Left lobe of liver (tissue), 1 donor: ENCODE data around the genes GLRX2 and C1orf53.

DNA sequence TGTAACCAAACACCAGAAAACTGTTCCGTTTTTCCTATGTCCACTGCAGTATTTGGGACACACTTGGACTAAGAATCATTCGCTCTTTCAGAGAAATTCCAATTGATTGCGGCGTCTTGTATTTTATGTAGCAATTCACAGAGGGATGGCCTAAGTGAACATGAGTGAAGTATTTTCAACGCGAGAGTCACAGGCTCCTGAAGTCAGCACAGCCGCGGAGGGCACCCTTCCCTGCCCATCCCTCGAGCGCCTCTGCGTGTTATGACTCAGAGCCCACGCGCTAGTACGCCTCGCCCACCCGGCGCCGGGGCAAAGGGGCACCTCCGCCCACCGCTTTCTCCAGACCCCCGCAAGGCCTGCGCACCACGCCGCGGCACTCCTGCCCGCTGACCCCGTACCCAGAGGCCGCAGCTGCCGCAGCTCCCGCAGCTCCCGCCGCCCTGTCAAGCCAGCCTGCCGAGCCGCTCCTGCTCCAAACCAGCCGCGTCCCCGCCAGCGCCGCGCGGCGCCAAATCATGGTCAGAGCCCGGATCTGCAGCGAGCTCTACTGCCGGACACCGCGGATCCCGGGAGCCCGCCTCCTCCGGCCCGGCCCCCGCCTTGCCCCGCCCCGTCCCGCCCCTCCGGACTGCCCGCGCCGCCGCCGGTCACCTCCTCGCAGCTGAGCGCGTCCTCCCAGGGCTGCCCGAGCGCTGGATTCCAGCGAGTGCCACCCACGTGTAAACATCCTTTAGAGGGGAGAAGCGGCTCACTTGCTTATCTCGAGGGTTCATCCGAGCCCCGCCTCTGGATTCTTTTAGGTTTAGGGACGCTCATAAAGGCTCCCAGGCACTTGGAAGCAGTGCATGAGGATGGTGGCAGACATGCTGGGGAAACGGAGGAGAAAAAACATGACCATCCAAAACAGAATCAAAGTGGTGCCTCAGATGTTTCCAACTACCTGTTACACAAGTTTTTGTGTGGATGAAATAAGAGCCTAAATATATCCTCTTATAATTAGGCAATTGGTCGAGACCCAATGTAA lies at the start of gene GLRX2:
Gene GLRX2, minus strand, starts transcription at position 549 of the 1,024 bp plus-strand sequence.
- PRO-cap: unidirectional peak, minus-strand start at position 189 of the sequence; unidirectional peak, minus-strand start at position 254 of the sequence; bidirectional peak, plus-strand start at position 664 of the sequence, minus-strand start at position 517 of the sequence

DNA sequence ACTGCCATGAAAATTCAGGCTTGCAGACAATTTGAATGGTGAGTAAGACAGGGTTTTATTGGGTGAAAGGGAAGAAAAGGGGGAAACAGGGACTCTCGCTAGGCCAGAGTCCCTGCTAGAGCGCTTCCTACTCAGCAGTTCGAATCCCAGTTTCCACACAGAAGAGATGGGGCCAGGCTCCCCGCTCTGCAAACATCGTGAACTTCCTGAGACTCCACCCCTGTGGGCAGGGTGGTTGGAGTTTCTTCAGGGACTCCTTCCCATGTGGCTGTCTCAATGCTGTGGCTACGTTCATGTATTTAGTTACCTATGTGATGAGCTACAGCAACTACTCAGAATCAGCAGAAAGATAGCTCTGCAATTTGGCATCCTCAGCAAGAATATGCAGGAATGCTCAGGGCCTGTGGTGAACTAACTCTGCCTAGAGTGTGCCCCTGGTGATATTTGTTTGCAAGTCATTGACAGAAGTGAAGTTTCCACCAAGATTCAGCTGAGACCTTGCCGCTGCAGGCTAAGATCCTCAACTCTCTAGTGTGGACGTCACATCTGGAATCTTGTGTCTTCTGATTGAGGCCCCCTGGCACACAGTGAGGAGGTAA lies 8.0 kb upstream of the GLRX2 start:
- PRO-cap: no peak

DNA sequence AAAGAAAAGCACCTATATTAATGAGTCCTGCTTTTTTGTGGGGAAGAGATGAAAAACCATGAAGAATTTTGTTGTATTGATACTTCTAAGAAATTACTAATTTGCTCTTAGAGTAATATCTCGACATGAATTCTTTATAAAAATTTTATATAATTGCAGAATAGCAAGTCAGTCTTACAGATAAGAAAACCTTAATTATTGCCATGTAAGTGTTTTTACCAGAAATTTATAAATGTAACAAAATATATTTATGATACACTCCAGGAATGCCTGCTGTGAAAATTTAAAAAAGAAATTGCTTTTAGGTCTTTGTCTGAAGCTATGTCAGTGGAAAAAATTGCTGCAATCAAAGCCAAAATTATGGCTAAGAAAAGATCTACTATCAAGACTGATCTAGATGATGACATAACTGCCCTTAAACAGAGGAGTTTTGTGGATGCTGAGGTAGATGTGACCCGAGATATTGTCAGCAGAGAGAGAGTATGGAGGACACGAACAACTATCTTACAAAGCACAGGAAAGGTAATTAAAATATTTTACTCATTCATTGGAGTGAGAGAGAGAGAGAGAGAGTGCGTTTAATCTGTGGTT lies 19.8 kb downstream of the CDC73 start:
- PRO-cap: no peak

DNA sequence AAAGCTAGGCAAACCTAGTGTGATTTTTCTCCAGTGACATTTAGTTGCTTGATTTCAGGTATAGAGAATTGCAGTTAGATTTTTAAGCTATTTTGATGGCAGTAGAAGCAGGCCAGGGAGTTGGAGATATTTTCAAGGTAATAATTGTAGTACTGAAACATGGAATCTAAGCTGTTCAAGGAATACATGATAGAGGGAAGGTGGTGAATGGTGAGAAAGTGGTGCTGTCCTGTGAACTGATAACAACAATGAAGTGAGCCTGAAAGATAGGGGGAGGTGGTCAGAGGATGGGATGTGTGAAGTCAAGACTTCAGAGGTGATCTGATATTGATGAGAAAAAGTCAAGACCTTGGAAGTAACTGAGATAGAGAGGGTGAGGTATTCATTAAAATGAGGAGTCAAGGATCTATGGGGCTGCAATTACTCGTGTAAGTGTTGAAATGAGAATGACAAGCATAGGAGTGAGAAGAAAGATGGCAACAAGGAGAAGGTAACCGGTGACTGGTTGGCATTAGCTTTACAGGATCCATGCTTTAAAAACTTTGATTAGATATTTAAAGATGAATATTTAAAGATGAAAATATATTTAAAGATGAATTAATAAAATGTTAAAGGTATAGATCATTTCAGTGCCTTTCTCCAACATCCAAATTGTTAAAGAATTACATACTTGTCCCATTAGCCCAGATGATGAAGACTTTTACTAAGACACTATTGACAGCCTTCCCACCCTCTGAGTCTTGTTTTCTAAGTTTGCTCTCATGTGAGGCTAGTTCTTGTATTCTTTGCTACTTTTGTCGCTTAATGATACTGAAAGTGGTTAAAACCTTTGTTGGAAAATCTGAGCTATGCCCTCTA lies 70.9 kb upstream of the B3GALT2 start:
- PRO-cap: no peak

DNA sequence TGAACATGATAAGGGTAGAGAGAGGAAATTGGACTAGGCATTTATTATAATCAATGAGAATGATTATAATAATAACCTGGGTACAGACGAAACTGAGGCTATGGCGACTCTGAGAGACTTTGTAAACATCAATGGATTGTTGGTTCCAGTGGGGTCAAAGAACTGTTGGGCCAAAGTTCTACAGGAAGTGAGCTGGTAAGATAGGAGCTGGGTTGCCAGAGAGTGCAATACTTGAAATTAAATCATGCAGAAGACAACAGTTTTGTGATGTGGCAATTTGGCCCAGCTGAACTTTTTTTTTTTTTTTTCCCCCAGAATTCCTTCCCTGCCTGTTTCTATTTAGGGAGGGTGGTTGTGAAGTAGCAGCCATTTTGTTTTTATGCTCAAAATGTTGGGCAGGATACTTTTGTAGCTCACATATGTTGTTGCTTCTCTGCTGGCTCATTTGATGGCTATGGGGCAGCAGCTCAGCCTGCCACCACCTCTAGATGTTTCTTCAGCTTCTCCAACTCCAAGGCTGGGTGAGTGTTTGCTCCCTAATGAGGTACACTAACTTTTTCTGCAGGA lies 286.5 kb upstream of the B3GALT2 start:
- PRO-cap: no peak

DNA sequence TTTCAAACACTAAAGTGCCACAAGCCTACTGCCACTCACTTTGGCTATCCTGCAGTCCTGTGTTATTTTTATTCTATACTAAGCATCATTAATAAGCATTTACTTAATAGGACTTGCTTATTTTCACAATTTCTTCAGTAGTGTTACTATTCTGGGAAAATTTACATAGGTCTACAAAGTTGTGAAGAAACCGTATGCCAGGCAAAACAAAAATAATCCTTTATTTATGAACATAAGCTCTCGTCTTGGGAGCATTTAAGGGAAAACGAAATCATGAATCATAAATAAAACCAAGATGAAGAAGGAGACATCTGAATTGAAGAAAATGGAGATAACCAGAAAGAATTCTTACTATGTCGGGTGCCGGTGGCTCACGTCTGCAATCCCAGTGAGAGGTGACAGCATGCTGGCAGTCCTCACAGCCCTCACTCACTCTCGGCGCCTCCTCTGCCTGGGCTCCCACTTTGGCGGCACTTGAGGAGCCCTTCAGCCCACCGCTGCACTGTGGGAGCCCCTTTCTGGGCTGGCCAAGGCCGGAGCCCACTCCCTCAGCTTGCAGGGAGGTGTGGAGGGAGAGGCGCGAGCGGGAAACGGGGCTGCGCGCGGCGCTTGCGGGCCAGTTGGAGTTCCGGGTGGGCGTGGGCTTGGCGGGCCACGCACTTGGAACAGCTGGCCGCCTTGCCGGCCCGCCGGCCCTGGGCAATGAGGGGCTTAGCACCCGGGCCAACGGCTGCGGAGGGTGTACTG lies 1672.3 kb upstream of the B3GALT2 start:
- PRO-cap: no peak

- PRO-cap: no peak
Measured at GRCh38 chr1:196650029-196650455, 1.8 kb upstream of the CFH start.

GRCh38 chr1:196655164-196655459 lies 3.3 kb downstream of the CFH start:
- PRO-cap: bidirectional peak, plus-strand start at chr1:196655309, minus-strand start at chr1:196655276

DNA sequence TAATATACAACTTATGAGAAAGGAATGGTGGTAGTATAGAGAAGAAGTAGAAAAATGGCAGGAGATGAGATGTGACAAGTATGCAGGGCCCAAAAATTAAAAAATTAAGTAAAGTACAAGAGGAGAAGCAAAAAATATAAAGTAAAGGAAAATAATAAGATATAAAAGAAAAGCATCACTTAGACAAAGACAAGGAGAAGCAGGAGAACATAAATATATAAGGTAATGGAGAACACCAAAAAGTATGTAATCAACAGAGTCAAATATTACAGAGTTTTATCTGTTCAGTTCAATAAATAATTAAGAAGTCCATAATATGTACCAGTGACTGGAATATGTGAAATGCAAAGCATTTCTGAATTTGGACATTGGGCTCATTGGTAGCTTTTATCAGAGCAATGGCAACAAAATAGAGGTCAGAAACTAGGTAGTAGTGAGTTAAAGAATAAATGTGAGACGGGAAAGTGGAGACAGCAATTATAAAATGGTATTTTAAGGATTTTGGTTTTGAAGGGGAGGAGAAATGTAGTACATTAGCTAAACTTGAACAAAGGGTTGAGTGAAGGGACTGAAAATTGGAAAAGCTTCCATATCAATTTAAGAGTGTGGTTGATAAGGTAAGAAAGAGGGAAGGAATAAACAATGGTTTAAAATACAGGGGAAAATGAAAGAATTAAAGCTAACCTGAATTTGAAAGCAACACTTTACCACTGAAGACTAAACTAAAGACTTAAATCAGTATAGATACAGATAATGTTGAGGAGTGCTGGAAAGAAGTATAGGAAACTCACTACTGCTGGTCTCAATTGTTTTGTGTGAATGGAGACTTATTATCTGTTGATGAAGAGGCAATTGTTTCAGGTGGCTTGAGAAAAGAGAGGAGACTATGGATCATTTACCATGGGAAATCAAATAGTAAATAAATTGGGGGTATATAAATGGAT lies 31.4 kb downstream of the CFH start:
- PRO-cap: unidirectional peak, plus-strand start at position 756 of the sequence

- PRO-cap: no peak
Measured at GRCh38 chr1:196726248-196726998, 48.2 kb upstream of the CFHR3 start.

GRCh38 chr1:196786412-196787055 lies 11.9 kb downstream of the CFHR3 start:
- PRO-cap: no peak

- PRO-cap: no peak
Measured at GRCh38 chr1:196887501-196887831, 386 bp upstream of the CFHR4 start.

DNA sequence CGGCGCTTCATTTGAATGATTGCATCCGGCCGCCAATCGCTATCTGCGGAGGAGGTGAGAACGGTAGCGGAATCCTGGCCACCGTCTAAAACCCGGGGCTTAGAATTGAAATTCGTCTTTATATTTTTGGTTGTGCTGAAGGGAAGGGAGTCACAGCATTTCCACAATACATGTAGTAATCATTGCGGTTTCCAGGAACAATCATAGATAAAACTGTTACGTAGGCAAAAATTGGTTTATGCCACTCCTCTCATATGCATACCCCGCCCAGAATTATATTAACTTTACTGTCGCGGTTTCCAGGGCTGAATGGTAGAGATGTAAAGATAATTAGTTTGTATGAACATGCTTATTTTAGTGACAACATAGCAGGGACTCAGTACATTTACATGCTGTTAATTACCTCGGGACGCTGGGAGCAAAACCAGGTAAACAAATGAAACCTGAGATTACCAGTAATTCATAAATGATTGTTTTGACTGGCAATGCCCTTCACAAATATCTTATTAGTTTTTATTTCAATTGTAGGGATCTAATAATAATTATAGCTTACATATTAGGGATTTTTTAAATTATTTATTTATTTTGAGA lies 393 bp upstream of the ASPM start:
- PRO-cap: unidirectional peak, plus-strand start at position 115 of the sequence

DNA sequence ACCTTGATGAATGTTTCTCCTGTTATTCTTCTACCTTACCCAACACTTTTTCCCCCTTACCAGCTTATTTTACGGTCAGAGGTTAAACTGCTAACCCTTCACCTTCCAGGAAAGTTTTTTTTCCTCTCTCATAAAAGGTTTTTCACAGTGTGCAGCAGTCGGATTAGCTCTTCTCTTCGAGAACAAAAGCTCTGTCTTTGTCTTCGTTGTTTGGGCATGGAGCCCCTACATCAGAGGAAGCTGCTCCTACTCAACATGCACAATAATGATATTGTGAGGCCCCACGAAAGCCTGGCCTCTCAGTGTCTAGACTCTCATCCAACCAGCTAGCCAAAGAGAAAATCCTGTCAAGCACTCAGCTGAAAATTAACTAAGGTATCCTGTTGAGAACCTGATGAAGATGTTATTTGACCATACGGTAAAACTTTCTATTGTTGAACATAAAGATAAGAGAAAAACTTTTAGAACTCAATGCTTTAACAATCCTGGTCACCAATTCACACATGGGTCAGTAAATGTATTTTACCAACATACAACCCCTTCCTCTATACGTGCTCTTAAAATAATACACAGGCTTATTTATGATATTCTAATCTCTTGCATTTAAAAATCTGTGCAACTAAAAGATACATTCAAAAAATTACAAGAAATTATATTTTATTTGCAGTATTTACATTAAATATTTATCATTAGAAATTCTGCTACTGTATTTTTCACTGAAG lies 41.8 kb downstream of the DENND1B start:
- PRO-cap: no peak

DNA sequence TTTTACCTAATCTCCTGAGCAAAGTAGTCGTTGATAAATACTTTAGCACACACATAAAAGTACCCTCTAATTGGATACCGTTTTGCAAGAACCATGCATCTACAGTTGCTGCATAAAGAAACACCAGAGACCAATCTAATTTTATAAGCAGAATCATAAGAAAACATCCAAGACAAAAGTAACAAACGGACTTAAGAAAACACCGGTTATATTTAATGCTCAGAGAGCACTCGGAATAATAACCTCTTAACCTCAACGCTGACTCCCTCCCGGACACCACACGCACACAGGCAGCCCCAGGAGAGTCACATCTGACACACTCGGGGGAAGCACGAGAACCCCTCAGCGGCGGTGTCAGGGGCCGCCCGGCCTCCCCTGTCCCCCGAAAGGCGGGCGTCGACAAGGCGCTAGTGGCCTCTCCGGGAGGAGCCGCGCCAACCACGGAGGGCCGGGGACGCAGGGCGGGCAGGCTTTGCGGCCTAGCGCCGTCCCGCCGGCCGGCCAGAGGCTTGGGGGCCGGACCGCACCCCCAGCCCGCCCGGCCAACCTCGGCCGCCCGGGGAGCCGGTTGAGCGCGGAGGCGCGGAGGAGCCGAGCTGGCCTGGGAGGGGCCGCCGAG lies 690 bp downstream of the DENND1B start:
- PRO-cap: bidirectional peak, plus-strand start outside the sequence, minus-strand start at position 558 of the sequence

GRCh38 chr1:197901999-197903412 lies at the start of gene C1orf53:
TSS of gene C1orf53 (plus strand) at chr1:197902630.
- PRO-cap: bidirectional peak, plus-strand start at chr1:197903011, minus-strand start at chr1:197902668

GRCh38 chr1:197915472-197916509 lies 1.4 kb upstream of the LHX9 start:
- PRO-cap: unidirectional peak, plus-strand start at chr1:197916020

DNA sequence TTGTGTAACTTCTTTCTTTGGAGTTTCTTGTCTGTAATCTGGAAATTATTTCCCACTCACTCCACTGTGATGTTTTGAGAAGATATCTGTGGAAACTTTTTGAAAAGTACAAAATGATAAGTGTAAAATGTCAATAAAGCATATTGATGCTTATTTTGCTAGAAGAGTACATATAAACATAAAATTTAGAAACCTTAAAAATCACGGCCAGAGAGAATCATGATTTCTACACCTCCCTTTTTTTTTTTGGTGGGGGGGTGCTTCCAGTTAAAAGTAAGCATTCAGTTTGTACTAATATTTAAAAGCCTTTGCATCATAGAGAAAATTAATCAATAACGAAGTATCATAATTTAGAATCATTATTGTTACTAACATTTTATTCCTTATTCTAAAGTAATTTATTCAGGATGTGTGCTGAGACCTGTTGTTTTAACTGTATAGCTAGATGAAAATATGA lies 23.2 kb downstream of the NEK7 start:
- PRO-cap: no peak

- PRO-cap: no peak
Measured at GRCh38 chr1:198196528-198197107, 39.8 kb downstream of the NEK7 start.

- PRO-cap: no peak
Measured at GRCh38 chr1:198294735-198295635, 138.2 kb downstream of the NEK7 start.